Fibroblast of villous mesenchyme (primary cell): ENCODE measurements around the gene UBAC2.

DNA sequence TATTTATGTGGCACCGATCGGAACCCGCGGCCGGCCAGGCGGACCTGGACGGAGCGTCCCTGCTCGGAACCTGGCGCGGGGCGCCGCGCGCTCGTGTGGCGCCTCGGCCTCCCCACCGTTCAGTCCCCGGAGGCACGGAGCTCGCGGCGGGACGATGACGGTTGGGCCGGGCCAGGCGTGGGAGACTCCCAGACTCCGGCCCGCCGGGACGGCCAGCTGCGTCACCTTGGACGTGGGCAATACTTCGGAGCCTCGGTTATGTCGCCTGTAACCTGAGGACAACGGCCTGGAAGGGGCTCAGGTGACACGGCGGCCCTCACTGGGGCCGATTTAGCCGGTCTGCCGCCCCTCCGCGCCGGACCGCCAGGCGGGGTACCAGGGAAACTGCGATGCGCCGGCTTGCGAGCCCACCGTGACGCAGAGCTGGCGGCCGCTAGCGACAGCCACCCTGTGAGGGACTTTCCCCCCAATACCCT is 109.3 kb upstream of the DOCK9 start:
- CAGE, long polyA plus RNA = no peak

DNA sequence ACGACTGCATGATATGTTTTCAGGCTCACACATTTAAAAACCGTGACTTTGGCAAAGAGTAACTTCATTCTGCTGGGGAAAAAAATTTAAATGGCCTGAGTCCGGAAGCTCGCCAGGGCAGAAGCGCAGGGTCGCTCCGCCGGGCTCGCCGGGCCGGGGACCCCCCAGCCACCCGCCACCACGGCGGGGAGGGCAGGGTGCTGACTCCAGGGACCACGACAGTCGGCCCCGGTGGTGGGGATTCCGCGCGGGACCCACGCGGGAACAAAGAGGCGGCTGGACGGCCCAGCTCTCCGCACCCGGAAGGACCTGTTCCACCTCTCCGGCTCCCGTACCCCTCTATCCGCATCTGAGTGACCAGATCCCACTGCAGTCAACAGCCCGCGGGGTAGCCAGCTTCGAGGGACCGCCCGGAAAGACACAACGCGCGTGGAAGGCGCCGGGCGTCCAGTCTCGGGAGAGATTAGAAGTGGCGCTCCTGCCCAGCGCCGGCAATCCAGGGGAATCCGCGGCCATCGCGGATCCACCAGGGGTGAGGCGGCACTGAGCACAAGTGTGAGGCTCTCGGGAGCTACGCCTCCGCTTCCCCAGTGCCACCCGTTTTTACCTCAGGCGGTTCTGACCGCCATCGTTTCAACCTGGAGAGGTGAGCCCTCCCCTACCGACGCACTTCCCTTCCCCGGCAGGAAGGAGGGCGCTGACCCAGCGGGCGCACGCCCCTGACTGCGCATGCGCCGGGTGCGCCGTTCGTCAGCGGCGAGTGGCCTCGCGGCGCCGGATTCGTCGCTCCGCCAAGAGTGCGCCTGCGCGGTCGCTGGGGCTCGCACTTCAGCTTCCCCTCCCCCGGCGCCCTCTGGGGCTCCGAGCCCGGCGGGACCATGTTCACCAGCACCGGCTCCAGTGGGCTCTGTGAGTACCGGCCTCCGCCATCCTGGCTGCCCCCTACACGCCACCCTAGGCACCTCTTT is at the start of gene UBAC2:
Gene UBAC2, plus strand, starts transcription at position 824 of the 968 bp plus-strand sequence.
- CAGE, long polyA plus RNA = no peak

DNA sequence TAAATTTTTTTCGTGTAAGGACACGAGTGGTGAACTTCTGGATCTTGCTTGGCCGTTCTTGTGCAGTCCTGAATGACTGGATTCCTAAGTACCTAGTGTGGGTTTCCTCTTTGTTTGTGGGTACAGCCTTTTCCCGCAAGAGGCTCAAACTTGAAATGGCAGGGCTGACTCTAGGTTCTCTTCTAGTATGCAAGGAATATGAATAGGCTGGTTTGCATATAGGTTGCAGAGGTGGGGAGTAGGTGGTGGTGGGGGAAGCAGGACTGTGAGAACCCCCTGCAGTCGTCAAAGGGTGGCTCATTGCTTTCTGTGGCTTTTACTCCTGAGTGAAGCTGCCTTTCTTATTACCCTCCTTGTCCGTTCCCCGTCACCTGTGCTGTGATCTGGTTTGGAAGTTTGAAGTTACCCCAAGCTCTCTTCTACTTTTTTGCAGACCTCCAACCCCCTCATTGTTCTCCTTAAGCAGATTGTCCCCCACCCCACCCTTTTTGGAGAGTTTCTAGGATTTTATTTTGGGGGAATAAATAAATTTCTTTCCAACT is 13.7 kb downstream of the UBAC2 start:
- CAGE, long polyA plus RNA = no peak

DNA sequence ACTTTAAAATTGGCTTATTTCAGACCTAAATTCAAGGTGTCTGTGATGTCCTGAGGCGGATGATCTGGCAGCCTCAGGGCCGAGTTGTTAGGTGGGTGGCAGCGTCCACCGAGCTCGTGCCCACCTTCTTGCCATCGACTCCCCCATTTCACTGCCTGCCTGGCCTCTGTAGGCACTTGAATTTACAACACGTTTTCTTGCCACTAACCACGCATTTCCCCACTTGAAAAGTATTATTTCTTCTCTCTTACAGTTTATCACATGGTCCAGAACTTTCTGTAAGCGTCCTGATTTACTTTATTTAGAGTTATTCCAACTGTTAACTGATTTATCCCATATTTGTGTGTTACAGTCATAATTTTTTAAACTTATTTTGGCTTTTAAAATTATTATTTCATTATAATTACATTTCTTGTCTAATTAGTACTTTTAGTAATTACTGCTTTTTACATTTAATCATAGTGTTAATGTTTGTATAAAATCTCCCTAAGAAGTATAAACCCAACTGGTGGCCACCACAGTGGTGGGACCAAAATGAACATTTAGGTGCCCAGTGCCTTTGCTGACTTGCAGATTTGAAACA is 17.2 kb downstream of the UBAC2 start:
- CAGE, long polyA plus RNA = no peak

- CAGE, long polyA plus RNA = no peak
Measured at GRCh38 chr13:99285774-99286222, 21.4 kb downstream of the GPR183 start.

- CAGE, long polyA plus RNA = no peak
Measured at GRCh38 chr13:99295674-99296239, 11.4 kb downstream of the GPR183 start.

GRCh38 chr13:99341253-99341964 is 34.2 kb upstream of the GPR183 start:
- CAGE, long polyA plus RNA = no peak

- CAGE, long polyA plus RNA = no peak
Measured at GRCh38 chr13:99347836-99348643, 40.8 kb upstream of the GPR183 start.

DNA sequence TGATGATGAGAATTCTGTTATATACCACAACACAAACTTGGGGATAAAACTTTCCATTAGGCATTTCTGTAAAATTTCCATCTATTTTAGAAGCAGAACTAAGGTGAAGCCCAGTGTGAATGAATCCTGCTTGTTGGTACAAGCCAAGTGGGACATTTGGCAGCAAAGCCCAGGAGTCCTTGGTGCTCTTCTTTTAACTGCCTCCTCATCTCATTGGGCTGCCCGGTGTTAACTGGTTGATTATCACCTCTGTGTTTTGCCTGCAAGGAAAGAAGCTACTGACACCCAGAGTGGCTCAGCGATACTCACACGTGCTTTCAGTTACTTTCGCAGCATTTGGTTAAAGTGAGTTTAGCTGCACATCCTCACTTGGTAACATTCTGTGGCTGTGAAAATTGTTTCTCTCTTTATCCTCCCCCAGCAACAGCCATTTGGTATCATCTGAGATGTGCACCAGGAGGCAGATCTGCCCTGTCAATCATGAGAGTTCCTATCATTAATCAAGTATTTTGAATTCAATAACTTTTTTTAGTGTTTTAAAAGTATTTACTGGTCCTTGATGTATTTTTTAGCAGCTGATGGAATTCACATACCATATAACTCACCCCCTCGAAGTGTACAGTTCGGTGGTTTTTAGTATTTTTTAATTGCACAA is 44.5 kb upstream of the GPR183 start:
- CAGE, long polyA plus RNA = no peak

GRCh38 chr13:99366964-99367510 is 59.8 kb upstream of the GPR183 start:
- CAGE, long polyA plus RNA = no peak

DNA sequence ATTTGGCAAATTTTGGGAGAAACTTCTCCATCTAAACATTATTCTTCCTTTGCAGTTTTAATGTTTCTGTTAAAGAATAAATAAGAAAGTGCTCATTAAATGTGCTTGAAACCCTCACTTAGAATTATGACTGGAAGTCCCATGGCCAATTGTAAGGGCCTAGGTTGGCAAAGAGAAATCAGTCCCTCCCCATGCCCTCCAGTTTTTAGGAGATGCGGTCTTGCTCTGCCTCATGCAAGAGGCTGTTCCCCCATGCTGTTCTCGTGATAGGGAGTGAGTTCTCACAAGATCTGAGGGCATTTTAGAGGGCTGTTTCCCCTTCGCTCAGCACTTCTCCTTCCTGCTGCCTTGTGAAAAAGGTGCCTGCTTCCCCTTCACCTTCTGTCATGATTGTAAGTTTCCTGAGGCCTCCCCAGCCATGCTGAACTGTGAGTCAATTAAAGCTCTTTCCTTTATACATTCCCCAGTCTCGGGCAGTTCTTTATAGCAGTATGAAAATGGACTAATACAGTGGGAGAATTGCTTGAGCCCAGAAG is 40.5 kb upstream of the TM9SF2 start:
- CAGE, long polyA plus RNA = no peak

- CAGE, long polyA plus RNA = no peak
Measured at GRCh38 chr13:99525891-99526973, 25.0 kb downstream of the TM9SF2 start.

- CAGE, long polyA plus RNA = no peak
Measured at GRCh38 chr13:99687630-99688277, 81.3 kb downstream of the CLYBL start.

DNA sequence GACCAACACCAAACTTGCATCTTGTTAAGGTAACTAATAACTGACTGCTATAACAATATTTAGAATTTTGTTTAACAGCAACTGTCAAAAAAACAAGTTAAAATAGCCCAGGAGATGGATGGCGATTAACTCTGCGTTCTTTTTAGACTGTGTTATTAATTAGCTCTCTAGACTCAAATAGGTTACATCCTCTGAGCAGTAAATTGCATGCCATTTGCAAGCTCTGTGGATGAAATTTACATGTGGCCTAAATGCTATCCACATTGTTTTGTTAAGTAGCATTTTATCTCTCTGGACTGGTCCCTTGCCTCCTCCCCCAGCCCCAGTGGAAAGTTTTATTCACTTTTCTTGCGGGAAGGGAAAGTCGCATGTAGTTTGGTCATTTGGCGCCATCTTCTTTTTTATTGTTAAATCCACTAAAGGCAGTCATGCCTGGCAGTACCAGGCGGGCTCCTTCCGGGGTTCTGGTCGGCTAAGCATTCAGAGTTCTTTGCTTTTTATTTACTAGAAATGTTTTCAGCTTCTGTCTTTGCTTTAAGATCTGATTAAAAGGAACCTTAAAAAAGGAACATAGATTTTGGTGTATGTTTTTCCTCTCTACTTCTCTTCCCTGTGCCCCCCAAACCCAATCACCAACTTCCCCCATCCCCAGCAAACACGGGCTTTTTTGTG is 83.4 kb downstream of the CLYBL start:
- CAGE, long polyA plus RNA = no peak

DNA sequence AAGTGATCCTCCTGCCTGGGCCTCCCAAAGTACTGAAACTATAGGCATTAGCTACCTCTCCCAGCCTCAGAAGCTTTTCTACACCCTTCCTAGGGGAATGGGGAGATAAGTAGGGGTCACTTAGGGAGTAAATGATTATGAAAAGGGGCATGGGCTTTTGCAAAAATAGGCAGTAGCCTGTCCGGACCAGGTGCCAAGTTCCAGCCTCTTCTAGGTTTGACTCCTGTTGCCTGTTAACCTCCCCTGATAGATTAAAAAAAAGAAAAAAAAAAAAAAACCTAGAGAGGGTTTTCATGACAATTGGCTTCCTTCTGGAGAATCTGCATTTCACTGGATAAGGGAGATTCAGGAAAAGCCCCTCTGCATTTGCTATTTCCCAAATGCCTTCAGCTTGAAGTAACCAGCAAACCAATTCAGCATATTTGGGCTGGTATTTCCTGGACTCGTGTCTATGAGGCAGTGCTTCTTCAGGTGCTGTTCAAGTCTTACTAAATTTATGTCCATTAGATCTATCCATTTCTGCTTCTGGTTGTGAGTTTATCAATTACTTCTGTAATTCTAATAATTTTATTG is 111.7 kb downstream of the CLYBL start:
- CAGE, long polyA plus RNA = no peak

DNA sequence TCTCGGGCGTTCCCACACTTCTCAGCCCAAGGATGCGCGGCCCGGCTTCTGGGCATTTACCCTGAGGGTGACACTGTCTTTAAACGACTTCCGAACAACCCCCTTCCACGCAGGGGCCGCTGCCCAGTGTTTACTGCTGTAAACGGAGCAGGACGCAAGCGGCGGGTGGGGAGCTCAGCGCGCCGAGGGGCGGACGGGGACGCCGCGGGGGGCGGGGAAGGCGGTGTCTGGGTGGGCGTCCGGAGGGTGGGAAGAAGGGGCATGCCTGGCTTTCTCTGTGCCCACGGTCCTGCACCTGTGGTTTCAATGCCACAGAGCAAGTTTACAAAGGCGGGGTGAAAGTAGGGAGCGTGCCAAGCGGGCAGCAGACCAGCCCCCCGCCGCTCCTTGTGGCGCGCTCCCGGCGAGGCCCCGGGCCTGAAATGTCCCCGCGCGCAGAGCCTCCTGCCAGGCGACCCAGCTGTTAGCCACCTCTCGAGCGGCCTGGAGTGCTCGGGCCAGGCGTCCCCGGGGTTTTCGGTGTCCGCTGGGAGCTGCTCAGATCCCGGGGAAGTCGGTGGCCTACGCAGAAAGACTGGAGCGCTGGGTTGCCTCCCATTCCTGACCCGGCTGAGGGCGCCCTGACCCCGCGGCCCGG is 1.7 kb upstream of the ZIC2 start:
- CAGE, long polyA plus RNA = no peak

- CAGE, long polyA plus RNA = no peak
Measured at GRCh38 chr13:99981112-99981680, 388 bp upstream of the ZIC2 start.

DNA sequence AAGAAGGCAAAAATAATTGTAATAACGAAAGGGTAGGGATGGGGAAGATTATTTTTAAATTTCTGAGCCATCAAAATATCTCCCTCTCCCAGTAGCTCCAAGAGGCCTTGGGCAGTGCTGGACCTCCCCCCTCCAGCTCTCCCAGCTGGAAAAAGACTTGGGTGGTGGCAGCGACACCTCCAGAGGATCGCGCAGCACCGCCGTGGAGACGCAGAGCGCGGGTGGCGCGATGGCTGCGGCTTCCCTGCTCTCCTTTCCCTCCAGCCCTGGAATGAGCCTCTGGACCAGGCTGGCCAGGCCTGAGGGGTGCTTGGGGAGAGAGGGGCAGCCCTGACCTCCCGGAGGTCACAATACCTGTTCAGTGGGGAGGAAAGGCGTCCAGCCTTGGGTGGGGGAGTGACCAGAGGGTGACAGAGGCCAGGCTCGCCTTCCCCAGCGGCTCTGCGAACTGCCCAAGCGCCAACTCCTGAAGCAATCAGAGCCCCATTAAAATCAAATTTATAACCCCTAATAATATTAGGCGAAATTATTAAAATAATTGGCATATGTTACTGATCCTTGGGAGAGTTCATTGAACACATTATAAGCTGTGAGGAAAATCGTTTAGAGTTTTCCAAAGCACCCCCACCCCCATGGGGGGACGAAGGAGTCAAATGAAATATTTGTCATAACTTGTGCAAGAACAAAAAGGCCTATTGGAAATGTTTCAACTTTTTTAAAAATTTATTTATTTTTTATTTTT is 6.2 kb downstream of the ZIC2 start:
- CAGE, long polyA plus RNA = no peak

DNA sequence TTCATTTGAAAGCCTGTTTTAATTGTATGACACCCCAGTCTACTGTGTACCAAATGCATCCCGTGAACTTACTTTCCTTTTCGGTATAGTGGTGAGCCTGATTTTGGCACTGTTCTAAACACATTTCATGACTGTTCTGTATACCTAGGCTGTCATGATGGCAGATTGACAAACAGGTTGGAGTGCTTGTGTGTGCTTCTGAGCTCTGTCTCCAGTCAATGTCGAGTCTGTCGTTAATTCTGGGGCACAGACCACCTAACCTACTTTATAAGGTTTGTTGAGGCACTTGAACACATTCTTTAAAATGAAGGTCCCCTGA is 806 bp downstream of the PCCA start:
- CAGE, long polyA plus RNA = no peak

DNA sequence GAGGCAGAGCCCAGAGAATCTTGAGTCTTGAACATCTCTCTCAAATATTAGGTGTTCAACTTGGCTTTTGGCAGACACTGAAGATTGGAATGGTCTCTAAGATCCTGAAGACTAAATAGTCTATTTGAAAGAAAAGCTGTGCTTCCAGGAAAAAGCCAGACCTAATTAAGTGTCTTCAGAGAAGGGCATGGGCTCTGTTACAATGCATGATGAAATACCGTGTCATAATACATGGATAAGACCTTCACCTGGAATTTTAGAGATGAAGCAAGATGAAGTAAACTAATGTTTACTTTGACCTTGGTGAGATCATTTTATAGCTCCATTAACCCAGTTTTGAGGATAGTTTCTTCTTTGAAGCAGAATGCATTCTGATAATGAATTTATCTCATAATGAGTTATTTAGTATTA is 9.9 kb downstream of the PCCA start:
- CAGE, long polyA plus RNA = no peak